ENCODE measurements around a stretch of chr2.

- PRO-cap, 2 experiments = no peak in any of the 2 experiments
Measured at GRCh38 chr2:204967671-204967988, 422.4 kb downstream of the PARD3B start.

DNA sequence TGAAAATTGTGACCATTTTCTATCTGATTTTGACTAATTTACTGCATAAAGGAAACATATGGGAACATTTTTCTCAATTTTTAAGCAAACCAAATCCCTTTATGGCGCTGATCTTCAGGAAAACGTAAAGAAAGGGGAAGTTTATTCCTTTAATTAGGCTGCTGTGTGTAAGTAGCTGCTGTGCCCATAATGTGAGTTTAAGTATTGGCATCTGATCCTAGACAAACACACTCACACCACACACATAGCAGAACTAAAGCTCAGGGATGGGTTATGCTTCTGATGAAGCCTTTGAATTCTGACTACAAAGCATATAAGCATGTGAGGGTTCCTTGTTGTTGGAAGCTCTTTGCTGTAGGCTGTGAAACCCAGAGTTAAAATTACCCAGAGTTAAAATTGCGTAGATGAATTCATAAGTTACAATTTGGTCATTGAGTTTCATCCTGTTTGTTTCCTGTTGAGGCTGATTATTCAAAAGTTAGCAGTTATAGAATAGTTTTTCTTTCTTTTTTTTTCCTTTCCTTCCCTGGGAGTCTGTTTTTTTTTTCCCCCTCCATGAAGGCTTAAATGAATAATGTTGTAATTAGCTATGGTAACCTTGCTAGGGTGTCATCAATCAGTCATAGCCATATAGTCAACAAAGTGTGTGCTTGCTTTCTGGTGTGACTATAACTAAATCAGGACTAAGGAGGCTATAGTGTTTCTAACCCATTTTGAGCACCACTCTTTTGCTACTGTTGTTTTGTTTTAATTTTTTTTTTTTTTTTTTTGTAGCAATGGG lies 426.0 kb downstream of the PARD3B start:
- PRO-cap, 2 experiments = no peak in any of the 2 experiments

DNA sequence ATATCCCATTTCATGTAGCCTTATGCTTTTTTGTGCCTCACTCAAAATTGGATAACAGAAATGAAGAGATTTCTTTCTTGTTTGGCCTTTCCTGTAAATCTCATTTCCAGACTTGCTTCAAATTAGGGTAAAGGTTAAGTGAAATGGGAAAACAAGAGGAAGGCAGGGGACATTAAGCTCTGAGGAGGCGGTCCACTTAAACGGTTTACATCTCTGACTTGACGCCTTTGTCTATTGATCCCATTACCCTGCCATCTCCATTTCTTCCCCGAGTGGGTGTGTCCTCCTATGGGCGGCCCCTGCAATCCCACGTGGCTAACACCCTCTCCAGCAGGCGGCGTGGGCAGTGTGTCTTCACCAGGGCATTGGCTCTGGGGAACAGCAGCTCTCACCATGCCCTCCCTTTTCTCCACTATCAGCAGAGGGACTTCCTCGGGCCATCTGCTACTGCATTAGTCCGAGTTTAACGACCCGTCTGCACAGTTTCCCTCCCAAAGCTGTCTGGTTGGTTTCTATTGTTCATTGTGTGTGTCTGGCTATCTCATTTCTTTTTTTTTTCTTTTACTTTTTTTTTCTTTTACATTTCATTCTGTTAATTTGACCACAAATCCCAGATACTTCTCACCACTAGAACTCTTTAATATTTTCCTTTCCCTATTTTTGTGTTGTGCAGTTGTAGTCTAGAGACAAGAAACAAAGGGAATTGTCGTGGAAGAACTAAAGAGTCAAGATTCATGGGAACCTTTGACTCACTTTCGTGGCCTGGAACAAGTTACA lies 511.9 kb upstream of the NRP2 start:
- PRO-cap, 2 experiments = no peak in any of the 2 experiments

DNA sequence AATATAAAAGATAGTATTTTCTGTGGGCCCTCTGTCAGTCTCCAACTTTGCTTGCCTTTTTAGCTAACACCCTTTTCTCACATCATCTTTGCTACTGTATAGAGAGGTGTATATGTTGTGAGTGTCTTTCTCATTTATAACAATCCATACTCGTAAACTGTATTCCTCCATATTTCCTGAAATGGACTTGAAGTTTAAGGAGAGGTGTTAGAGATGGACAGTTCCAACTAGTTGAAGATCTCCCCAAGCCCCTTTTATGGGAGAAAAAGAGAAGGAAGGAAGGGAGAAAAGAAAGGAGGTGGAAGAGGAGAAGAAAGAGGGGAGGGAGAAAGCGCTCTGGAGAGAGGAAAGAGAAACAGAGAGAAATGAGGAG lies 350.2 kb upstream of the NRP2 start:
- PRO-cap, 2 experiments = no peak in any of the 2 experiments

- PRO-cap, 2 experiments = no peak in any of the 2 experiments
Measured at GRCh38 chr2:205375123-205375729, 307.1 kb upstream of the NRP2 start.

DNA sequence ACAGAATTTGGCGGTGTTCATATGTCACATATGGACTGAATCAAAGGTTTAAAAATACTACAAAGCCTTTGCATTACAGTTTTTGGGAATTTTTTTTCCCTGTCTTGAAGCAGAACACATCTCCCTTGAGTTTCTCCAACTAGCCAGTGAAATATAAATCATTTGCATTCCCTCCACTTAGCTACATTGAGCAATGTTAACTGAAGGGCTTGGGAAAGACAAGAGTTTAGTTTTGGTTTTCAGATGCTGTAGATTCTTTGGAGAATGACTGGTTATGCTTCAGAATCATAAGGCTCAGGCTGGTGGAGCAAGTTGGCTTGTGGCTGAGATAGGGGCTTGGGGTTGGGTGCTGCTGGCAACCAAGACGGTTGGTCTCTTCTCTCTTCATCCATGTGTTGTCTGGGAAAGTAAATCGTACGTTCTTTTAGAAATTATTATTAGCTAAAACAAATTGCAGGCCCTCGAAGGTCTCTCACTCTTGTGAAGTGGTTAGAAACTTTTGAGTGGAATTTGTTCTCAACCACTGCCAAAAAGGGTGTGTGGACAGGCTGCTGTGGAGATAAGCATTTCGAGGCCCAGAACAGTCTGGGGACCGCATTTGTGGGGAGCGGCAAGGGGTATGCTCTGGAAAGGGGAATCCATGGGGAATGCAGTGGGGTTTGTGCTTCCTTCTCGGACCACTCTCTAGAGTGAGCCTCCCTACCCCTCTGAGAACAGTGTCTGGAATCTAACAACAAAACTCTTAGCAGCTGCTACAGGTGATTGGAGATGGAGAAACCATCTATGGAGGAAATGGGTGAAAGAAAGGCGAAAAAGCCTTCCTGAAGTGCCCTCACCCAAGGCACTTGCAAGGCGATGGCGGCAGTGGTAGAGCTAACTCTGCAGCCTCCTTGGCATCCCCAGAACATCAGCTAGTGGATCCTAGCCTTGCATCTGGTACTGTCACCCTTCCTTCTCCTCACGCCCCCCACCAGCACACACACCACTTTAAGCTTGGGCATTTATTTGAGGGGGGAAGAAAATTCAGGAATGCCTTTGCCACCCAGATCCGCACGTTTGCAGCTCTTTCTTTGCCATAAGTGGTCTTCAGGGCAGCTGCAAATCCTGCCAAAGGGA lies 1.7 kb downstream of the NRP2 start:
- PRO-cap, 2 experiments = peak in 1 of 2 experiments; most common plus-strand start position 578 of the sequence (in 1); most common minus-strand start position 482 of the sequence (in 1)

- PRO-cap, 2 experiments = no peak in any of the 2 experiments
Measured at GRCh38 chr2:205715063-205715511, 32.8 kb downstream of the NRP2 start.

GRCh38 chr2:205834710-205835316 lies 152.5 kb downstream of the NRP2 start:
- PRO-cap, 2 experiments = no peak in any of the 2 experiments

DNA sequence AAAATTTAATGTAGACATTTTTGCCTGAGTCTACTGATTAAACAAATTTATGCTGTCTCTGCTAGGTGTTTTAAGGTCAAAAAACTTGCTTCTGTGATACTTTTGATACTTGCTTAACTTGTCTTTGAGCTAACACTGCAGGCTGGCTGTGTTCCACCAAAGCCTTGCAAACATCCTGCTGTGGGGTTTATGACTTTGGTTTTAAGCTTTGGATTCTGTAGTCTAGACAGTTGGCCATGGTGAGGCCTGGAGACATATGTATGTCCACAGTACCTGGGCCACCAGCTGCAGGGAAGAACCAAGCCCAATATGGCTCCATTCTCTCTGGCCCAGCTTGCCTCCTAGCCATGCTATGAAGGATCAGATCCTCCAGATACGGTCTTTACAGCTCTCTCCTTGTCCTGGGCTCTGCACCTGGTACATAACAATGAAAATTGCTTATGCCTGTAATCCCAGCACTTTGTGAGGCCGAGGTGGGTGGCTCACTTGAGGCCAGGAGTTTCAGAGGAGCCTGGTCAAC lies 113.8 kb downstream of the INO80D start:
- PRO-cap, 2 experiments = no peak in any of the 2 experiments

GRCh38 chr2:205984456-205984855 lies 101.5 kb downstream of the INO80D start:
- PRO-cap, 2 experiments = no peak in any of the 2 experiments

DNA sequence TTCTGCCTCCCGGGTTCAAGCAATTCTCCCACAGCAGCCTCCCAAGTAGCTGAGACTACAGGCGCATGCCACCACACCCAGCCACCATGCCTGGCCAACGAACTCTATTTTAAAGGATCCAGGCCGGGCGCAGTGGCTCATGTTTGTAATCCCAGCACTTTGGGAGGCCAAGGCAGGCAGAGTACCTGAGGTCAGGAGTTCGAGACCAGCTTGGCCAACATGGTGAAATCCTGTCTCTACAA lies 63.3 kb downstream of the INO80D start:
- PRO-cap, 2 experiments = no peak in any of the 2 experiments

DNA sequence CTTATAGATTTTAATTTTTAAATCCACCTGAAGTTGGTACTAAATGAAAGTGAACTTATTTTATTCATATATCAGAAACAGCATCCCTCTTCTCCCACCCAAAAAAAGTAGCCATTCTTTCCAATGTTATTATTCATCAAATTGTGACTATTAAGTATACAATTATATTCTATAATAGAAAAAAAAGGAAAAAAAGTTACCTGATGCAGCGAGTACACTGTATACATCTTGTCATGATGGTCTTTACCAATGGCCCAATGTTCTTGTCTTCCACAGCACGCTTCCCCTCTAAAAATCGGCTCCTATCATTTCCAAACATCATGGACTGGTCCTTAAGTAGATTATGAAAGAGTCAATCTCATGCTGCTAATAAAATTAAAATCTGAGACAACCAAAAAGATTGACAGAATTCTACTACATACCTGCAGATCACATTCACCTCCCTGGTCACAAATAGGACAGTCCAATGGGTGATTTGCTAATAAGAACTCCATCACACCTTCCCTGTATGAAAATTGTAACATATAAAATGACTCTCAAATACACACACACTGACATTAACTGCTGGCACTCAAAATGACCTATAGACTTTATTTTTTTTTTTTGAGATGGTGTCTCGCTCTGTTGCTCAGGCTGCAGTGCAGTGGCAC lies 11.8 kb downstream of the NDUFS1 start:
- PRO-cap, 2 experiments = no peak in any of the 2 experiments

- PRO-cap, 2 experiments = no peak in any of the 2 experiments
Measured at GRCh38 chr2:206526185-206526553, 82.8 kb downstream of the ADAM23 start.

DNA sequence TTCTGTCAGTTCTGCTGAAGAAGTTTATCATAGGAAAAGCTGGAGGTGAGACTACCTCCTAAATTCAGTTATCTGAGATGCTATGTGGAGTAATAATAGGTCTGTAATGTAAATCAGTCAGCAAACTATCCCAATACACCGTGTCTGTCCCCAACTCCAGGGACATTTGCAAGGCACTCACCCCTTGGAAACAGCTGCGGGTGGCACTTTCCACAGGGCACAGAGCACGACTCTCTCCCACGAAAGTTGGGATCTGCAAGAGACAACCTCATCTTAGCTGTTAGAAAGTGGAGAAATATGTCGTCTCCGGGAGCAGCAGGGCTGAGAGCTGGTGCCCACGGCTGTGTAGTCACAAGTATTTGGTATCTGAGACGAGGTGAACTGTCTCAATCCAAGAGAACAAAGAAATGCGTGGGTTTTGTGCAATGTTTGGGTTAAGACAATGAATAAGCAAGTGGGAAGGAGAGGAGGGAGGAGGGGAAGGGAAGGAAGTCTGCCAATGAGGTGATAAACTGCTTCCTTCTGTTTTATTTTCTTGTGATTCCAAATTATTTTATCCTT lies 18.2 kb downstream of the DYTN start:
- PRO-cap, 2 experiments = no peak in any of the 2 experiments

- PRO-cap, 2 experiments = no peak in any of the 2 experiments
Measured at GRCh38 chr2:206907924-206908210, 31.5 kb upstream of the CPO start.

DNA sequence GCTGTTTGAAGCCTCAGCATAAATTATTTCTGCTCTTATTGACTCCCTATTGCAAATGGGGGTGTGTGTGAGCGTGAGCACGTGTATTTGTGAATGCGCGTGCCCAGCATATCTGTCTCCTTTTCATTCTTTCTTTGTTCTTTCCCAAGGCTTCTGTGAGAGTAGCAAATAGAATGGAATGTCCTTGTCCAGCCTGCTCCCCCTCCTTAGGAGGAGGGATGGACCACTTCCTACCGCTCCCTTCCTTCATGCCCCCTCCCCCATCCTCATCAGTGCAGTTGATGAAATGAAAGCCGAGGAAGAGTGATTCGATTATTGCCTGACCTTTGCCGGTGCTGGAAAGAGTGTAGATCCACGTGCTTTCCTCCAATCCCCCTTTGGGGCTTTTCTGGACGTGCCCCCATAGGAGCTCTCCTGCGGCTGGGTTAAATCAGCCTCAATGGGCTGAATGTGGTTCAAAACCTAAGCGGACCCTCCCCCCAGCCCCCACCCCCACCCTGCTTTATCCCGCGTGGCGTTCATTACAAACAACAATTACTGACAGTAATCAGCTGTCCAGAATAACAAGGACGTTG lies 102.0 kb downstream of the CPO start:
- PRO-cap, 2 experiments = no peak in any of the 2 experiments

DNA sequence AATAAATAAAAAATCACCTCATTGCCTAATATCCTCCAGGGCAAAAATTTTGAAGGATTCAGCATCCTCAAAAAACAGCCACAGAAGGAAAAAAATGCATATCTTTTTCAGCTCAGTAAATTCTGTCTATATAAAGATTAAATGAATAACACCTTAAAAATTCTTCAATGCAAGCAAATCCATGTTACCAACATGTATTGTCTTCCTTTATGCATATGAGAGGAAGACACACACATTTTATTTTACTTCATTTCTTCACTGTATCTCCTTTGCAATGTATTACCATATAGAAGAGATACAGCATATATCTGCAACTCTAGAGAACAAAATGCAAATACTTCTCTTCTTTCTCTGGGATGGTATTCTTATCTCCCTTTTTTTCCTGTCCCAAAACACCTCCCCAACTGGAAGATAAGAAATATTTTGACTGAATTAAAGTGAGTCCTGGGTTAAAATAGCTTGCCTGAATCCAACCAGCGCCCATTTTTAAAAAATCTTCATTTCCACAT lies 45.5 kb downstream of the KLF7 start:
- PRO-cap, 2 experiments = no peak in any of the 2 experiments

GRCh38 chr2:207229017-207229535 lies 63.3 kb upstream of the KLF7 start:
- PRO-cap, 2 experiments = no peak in any of the 2 experiments

- PRO-cap, 2 experiments = no peak in any of the 2 experiments
Measured at GRCh38 chr2:207254504-207255478, 89.0 kb upstream of the KLF7 start.

DNA sequence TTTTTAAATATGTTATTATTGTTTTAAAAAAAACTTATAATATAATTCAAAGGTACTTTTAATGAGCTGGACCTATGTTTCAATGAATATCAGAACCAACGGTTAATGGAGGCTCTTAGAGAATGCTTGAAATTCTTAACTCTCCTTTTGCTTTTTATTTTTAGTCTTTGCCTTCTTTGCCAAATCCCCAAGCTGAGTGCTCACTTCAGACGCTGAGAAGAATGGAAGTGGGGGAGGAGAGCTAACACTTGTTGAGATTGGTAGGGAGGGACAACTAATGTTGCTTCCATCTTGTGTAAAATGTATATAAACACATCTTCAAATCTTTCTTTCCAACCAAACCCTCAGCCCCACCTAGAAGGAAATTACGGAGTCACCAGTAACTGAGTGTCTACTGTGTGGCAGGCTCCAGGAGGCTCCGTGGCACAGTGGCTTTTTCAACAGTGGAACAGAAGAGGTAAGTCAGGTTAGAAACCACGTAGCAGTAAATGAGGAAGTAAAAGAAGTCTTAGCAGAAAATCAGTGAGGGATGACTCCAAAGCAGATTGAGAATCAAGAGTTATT lies 45.2 kb upstream of the CREB1 start:
- PRO-cap, 2 experiments = no peak in any of the 2 experiments